Hair follicular keratinocyte (primary cell): ENCODE measurements around the genes ODF4, NDEL1 and MFSD6L.

- RAMPAGE, long total RNA = no peak
Observed at GRCh38 chr17:8339648-8339981, at the start of gene ODF4. TSS of gene ODF4 (plus strand) at chr17:8339840.

DNA sequence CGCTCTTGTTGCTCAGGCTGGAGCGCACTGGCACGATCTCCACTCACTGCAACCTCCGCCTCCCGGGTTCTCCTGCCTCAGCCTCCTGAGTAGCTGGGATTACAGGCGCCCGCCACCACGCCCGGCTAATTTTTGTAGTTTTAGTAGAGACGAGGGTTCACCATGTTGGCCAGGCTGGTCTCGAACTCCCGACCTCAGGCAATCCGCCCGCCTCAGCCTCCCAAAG, 1.1 kb upstream of the RPL26 start:
- RAMPAGE, long total RNA = no peak

DNA sequence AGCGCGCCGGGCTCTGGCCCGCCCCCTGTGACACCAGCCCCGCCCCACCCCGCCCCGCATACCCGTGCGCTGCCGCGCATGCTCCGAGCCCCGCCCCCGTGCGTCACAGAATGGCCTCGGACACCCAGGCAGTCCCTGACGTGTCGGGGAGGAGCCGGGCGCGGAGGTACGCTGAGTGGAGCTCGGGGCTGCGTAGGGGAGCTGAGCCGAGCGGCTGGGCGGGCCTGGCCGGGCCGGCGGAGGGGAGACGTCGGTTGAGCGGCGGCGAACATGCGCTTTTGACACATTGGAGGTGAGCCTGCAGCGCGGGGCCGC, at the start of gene NDEL1:
Gene NDEL1 (plus strand): TSS at position 131 of the 315 bp plus-strand sequence.
- RAMPAGE, long total RNA = start-site peak on the plus strand centred at position 181 of the sequence, 93 bp wide, 226 and 96 reads in 2 replicates

DNA sequence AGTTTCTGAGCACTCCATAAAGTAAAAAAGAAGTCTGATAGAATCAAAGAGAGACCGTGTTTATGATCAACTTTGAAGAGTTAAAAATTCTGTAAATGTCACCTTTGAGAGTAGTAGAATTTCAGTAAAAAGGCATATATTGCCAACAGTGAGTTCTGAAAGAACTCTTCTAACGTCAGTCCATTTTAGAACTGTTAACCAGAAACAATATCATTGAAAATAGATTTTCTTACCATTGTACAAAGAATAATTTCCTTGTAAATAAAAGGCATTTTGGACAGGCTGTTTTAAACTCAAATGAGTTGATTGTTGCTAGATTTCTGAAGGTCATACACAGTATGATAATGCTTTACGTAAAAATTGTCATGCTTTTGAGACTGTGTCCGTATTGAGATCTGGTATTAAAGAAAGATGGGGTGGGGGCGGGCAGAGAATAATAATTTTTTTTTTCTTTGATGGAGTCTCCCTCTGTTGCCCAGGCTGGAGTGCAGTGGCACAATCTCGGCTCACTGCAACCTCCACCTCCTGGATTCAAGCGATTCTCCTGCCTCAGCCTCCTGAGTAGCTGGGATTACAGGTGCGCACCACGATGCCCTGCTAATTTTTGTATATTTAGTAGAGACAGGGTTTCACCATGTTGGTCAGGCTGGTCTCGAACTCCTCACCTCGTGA, 2.0 kb downstream of the NDEL1 start:
- RAMPAGE, long total RNA = no peak

DNA sequence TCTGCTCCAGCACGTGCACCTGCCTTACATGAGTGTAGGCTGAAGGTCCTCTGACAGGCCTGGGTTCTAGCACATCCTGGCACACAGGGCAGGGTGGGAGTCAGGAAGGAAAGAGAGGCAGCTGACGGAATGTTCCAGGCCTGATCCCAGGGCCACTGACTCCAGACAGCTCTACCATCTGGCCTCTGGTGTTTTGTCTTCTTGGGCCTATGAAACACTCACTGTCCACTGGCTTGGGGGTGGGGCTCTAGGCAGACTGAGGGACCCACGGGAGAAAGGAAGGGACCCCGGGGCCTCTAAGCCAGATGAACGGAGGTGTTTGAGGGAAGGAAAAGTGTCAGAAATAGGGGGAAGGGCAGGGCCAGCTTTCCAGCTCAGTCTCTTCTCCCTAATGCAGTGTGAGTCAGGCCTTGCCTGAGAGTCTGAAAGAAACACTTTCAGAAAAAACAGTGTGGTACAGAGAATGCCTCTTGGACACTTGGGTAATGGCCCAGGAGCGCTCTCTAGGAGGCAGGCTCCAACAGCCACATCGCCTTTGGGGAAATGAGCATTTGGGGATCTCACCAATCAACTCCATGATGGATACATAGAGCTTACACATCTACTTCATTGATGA, 46.8 kb downstream of the NDEL1 start:
- RAMPAGE, long total RNA = no peak

DNA sequence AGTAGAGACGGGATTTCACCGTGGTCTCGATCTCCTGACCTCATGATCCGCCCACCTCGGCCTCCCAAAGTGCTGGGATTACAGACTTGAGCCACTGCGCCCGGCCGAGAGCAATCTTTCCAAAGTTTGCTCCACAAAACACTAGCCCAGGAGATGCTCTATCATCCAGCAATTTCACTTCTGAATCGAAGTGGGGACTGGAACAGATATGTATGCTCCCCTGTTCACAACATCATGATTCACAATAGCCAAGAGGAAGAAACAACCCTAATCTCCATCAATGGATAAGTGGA, 42.3 kb upstream of the MYH10 start:
- RAMPAGE, long total RNA = no peak

DNA sequence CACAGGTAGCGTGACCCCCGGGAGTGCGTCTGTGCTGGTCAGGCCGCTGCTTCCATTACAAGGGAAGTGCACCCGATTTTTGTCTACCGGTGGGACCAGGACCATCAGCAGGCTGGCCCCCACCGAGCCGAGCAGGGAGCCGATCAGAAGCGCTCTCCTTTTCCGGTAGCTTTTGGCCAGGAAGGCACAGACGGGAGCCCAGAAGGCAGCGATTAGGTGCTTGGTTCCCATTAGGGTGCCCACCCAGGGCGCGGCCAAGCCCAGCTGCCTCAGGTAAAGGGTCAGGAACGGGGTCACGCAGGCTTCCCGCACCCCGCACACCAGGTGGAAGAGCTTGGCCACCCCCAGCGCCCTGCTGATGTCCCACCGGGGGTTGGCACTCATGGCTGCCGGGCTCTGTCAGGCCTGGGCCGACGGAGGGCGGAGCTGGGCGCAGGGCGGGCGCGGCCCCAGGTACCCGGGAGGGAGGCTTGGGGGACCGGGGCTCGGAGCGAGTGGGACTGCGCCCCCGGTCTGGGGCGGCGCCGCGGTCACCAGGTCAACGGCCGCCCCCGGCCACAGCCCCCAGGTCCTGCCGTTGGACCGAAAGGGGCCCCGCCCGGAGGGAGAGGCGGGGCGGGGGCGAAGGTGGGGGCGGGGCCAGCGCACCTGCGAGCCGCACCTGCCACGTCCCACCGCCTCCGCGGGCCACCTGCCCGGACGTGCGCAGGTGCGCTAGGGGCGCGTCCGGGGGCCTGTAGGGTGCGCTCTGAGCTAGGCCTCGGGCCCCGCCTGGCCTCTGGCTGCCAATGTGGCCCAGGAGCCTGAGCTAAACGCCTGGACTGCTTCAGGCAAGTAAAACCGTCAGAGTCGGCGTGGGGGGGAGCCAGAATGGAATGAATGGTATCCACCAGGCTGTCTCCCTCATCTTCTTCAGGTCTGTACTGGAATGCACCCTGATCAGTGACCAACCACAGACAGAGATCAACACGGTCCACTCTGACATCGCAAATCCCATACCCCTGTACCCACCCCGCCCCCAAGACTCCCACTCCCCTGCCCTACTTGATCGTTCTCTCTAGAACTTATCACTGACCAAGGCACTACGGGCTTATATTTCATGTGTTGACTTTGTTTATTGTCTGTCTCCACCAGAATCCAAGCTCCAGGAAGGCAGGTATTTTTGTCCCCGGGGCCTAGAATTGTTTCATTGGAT, at the start of gene MFSD6L:
Gene MFSD6L (minus strand): TSS at position 629 of the 1,195 bp plus-strand sequence.
- RAMPAGE, long total RNA = no peak

DNA sequence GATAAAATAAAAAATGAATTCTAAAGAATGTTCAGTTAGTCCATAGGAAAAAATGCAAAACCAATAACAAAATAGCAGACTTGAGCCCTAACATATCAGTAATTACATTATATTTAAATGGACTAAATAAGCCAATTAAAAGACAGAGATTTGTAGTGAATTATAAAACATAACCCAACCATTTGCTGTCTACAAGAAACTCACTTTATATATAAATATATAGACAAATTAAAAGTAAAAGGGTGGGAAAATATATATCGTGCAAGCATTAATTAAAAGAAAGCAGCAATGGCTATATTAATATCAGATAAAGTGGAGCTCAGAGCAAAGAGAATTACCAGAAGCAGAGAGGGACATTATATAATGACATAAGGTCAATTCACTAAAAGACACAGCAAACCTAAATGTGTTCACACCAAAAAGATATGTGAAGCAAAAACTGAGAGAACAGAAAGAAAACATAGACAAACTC, 36.4 kb downstream of the PIK3R5 start:
- RAMPAGE, long total RNA = no peak

DNA sequence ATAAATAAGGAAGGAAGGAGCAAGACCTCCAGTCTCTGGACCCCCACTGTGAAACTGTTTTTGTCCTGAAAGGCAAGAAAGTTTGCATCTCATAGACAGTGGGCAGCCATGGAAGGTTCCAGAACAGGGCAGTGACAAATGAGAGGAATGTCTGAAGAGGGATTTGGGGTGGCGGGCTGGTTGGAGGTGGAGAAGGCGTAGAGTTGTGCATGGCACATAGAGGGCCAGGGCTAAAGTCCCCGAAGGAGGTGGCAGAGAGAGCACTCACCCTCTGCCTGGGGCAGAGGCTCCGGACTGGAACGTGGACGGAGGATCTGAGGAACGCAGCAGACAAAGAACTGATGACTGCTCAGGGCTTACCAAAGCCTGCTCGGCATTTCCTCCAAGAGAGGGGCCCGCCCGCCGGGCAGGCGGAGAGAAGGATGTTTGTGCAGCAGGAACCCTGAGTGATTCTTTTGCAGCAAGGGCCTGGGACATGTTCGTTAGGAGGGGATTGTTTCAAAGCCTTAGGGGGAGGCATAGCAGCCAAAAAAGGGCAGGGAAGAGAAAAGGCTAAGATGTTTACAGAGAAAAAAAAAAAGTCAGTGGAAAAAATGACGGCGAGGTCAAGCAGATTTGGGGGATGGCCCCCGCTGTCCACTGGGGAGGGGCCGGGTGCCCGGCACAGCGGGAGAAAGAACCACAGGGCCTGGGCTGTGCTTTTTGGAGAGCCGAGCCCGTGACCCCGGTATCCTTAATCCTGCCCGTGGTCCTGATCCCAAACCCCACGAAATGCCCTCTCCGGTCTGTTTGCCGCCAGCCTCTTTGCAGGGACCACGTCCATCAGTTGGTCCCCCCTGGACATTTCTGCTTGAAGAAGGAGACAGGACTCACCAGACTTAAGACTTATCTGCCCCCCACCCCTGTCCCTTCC, 129.2 kb downstream of the NTN1 start:
- RAMPAGE, long total RNA = no peak

DNA sequence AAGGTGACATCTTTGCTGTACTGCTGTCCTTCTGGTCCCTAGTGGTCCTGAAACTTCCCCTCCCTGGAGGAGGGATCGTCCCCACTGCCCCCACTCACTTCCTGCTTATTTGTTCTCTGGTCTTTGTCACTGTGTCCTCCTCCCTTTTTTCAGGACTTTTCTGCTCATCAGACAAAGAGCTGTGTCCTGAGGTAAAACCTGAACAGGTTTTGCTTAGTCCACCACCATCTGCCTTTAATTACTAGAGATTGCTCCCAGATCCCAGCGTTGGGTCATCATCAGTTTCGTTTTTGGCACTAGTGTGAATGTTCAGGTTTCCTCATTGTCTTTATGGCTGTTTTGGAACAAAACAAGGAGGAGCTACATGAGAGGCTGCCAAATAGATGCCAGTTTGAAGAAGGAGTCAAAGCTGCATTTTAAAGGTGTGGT, 195.8 kb downstream of the NTN1 start:
- RAMPAGE, long total RNA = no peak

DNA sequence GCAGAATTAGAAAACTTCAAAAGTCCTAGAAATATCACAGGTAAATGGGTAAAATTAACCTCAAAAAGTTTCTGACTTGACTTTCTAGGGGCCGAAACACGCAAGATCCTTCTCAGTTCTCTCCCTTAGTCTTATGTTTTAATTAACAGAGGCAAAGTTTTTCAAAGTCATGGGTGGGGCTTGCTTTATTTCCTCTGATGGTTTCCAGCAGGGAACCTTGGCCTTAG, 263.4 kb downstream of the NTN1 start:
- RAMPAGE, long total RNA = no peak

- RAMPAGE, long total RNA = no peak
Observed at GRCh38 chr17:9703528-9704244, 58.4 kb downstream of the USP43 start.

DNA sequence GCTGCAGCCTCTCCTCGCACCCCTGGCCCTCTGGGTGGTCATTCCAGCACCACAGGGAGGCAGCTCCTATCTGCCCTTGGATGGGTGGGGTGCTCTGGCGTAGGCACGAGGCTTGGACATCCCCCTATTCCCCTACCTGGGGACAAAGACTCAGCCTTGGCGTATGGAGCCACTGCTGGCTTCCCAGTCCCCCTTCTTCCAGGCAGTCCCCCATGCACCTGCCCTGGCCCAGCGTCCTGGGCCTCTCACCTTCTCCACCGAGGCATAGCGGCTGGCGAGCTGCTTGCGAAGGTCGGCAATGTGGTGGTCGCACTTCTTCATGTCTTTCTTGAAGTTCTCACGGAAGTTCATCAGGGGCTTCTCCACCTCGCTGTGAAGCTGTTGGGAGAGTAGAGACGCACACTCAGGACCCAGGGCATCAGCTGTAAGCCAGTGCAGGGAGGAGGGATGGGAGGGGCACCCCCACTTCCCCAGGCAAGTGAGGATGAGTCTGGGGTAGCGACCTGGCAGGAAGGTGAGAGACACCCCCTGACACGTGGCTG, 21.4 kb upstream of the RCVRN start:
- RAMPAGE, long total RNA = no peak

- RAMPAGE, long total RNA = no peak
Observed at GRCh38 chr17:9979496-9980137, 74.5 kb upstream of the RCVRN start.

GRCh38 chr17:10013385-10013810, 108.3 kb upstream of the RCVRN start:
- RAMPAGE, long total RNA = no peak

DNA sequence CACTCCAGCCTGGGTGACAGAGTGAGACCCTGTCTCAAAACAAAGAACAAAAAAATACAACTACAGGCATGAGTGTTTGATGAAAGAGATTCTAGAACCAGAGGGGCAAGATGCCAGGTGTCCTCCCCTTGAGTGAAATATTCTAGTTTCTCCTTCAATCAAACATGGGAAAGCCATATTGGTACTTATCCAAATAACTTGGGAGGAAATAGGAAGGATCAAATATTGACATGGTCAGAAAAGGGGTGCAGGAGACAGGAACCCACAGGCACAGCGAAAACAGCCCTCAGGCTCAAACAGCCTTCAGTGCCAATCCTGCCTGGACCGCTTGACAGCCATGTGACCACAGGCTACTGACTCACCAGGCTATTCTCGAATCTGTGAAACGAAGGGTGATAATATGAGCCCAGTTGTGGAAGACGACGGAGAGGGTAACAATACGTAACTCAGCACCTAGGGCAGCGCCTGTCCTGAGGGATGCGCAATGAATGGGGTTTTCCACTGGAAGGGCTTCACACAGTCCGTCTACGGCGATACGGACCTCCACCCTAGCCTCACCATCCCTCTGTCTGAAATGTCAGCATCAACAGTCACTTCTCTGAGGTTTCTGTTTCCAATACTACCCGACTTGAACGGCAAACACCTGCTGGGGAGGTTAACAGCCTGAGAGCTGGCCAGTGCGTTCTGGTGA, 117.3 kb upstream of the RCVRN start:
- RAMPAGE, long total RNA = no peak

DNA sequence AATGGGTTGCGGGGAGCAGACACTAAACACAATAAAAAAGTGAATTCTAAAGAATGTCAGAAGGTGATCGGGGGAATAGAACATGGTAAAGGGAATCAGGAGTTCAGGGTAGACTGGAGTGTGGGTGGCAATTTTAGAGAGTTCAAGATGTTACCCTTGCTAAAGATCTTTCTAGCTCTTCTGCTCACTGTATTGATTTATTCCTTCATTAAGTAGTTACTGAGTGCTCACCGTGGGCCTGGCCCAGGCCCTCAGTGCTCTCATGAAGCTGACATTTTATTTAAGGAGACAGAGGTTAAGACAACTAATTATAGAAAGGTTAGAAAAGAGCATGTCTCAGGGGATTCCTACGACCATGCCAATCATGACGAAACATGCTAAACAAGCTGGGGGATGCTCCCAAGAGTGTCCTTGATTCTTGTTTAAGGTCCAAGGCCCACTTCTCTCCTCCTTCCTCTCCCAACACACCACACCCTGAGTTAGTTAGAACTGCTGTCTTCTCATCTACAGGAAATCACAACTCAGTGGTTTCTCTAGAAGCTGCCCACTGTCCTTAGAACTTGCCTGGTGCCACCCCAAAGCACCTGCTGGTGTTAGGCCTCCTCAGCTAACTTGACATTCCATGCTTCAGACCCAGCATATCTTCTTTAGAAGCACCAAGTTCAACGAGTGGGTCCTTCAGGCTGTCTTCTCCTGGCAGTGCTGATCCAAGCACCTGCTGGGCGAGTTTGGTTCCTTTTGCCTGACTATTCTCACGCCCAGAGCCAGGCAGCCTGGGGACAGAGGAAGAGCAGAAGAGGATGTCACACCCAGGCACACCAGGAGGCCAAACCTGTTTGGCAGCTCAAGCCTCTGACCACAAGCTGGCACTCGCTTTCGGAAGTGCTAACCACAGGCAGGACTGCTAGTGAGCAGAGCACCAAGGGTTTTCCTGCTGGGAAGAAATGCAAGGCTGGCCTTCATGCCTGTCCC, 79.0 kb downstream of the GAS7 start:
- RAMPAGE, long total RNA = no peak

- RAMPAGE, long total RNA = no peak
Observed at GRCh38 chr17:10127614-10128477, 70.6 kb downstream of the GAS7 start.

- RAMPAGE, long total RNA = no peak
Observed at GRCh38 chr17:10197650-10198314, 624 bp downstream of the GAS7 start.

DNA sequence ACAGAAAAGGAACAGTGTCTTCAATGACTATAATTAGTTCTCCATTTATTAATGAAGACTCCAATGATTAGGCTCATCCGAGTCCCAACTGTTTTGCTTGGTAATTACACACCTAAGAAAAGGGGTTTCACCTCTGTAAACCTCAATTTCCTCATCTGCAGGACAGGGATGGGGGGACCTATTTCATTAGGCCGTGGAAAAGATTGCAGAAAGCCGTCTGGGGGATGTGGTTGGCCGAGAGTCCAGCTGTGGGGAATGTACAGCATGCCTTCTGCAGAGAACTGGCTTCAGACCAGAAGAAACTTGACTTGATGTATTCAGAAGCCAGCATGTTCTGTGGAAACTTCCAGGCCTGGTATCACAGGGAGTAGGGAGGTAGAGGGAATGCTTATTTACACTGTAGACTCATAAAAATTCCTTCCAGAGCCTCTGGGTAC, 11.6 kb upstream of the GAS7 start:
- RAMPAGE, long total RNA = no peak